Daoy (cell line): ENCODE measurements around a stretch of chr20.

DNA sequence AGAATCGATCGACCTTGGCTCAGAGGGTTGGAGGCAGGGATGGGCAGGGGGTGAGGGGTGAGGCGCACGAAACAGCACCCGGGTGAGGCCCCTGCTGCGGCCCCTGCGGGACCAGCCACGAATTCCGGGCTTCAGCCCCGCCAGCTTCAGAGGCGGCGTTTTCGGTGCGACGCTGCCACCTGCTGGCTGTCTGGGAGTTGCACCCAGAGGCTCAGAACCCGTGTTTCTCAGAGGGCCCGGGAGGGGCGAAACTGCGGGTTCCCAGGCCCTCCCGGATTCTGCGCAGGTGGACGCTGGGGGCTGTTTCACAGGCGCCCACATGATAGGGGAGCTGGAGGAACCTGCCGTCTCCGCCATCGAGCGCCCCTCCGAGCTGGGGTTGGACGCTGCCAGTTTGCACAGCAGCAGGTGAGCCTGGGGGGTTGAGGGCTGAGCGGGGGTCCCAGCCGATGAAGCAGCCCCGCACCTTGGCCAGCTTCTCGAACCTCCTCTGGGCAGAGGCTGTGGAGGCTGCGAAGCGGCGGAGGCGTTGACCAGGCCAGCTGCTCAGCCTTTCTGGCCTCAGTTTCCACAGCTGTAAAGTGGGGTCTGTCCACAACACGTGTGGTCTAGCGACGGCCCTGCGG is 2.4 kb upstream of the BHLHE23 start:
- RAMPAGE, long total RNA = no peak

DNA sequence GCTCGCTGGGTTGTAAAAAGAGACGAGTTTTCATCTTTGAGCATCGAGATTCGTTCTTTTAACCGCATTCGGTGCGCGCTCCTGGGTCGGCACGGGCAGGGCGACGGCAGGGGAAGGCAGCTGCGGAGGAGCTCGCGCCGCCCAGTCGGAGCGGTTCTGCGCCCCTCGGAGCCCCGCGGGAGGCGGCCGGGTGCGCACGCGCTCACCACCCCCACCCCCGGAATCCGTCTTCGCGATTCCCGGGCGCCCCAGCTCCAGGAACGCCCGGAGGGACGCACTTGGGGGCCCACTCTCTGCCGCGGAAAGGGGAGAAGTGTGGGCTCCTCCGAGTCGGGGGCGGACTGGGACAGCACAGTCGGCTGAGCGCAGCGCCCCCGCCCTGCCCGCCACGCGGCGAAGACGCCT is 37.9 kb downstream of the YTHDF1 start:
- RAMPAGE, long total RNA = no peak

DNA sequence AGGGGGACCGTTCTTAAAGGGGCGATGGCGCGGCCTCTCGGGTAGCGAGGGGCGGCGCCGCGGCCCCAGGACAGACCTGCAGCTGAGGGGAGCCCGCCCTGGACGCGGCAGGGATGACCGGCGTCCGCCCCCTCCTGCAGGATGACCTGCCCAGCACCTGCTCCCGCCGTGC is 295 bp upstream of the NKAIN4 start:
- RAMPAGE, long total RNA = no peak

- RAMPAGE, long total RNA = no peak
These were observed 3.1 kb upstream of the CHRNA4 start for GRCh38 chr20:63364199-63364671.

- RAMPAGE, long total RNA = no peak
These were observed 55.5 kb upstream of the CHRNA4 start for GRCh38 chr20:63416464-63417256.

- RAMPAGE, long total RNA = no peak
These were observed 2.8 kb downstream of the EEF1A2 start for GRCh38 chr20:63495804-63496683.

- RAMPAGE, long total RNA = no peak
These were observed 8.4 kb downstream of the HELZ2 start for GRCh38 chr20:63565410-63566231.

GRCh38 chr20:63602829-63603284 is 24.0 kb downstream of the GMEB2 start:
- RAMPAGE, long total RNA = no peak

DNA sequence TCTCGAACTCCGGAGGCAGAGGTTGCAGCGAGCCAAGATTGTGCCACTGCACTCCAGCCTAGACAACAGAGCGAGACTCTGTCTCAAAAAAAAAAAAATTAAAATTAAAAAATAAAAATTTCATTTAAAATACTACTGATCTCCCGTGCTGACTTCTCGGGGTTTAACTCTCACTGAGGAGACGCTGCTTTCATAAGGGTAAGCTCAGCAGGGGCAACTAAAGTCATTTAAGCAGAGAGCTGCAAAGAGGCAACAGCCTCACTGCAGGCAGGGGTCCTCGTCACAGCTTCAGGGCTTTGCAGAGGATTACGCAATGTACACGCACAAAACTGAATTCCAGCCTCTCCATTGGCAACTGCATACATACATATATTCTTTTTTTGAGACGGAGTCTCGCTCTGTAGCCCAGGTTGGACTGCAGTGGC is 2.5 kb downstream of the GMEB2 start:
- RAMPAGE, long total RNA = no peak

DNA sequence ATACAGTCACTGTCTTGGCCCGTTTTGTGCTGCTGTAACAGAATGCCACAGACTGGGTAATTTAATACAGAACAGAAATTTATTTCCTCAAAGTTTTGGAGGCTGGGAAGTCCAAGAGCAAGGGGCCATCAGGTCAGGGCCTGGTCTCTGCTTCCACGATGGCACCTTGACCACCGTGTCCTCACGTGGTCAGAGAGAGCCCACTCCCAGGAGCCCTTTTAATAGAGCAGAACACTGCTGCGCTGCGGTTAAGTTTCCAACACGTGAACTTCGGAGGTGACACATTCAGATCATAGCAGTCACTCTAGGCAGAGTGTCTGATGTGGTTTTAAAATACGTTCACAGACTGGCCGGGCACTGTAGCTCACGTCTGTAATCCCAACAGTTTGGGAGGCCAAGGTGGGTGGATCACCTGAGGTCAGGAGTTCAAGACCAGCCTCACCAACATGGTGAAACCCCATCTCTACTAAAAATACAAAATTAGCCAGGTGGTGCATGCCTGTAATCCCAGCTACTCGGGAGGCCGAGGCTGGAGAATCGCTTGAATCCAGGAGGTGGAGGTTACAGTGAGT is 8.9 kb upstream of the GMEB2 start:
- RAMPAGE, long total RNA = no peak

DNA sequence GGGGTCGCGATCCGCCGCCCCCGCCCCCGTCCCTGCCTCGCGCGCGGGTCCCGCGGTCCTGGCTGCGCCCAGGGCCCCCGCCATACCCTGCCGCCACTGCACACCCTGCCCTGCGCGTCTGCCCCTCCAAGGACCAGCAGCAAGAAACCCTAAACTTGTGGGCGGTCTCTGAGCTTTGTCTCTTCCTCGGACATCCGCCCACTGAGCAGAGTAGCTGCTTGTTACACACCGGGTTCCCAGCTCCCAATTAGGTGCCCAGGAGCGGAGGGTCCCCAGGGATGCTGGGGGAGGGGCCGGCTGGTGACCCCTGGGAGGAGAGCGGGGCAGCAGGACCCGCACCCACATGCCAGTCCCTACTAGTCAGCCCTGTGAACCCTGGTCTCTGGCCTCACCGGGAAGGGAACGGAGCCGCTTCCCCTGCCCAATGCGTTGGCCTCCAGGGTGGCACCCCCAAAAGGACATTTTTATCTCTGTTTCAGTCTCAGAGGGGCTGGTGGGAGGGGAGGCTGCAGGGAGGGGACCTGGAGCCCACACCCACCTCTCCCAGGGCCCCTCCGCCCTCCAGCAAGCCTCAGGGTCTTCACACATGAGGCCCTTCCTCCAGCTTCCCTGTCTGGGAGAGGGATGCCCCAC is 10.6 kb downstream of the STMN3 start:
- RAMPAGE, long total RNA = no peak

DNA sequence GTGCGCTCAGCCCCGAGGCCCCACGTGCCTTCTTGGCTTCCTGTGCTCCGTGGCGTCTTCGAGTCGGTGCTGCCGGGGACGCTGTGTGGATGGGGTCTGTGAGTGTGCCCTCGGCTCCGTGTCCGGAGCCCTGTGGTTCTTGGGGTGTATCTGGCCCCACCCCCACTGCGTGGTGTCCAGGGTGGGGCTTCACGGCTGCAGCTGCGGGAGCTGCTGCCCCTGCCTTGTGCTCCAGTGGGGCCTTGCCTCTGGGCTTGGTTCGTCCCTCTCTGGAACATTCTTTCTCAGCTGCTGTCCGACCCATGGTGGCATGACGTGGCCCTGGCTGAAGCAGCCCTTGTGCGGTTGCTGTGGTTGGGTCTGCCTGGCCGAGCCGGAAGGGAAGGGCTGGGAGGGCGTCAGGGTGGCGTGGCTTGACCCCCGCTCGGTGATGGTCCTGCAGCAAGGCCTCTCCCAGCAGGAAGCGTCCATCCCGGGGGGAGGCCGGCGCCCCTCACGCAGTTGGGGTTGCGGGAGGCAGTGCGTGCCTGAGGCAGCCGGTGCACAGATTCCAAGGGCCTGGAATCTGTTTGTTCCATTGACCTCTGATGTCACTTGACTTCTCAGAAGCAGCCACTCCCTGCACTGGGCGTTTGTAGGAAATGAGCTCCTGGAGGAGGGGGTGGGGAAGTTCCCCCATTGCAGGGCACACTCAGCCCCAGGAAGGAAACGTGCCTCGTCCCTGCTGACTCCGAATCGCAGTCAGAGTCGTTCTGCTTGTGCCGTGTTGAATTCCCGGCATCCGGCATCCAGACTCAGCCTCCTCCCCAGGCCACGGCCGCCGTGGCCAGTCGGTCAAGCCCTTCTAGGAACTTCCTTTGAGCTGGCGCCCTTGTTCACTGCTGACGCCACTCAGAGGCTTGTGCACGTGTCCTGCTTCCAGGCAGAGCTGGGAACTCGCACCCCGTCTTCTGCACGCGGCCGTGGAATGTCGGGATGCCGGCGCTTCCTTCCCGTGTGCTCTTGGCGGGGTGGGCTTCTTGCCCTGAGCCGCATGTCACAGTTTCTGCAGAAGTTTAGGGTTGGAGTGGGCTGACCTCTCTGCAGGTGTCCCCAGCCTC is 9.8 kb upstream of the TNFRSF6B start:
- RAMPAGE, long total RNA = no peak

DNA sequence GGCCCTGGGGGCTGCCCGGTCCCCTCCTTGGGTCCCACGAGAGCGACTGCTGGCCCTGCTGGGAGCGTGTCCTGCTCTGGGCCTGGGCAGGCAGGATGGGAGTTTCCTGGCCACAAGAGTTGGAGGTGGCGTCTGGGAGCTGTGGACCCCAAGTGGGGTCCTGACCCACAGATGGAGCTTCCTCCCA is 7.3 kb upstream of the TNFRSF6B start:
- RAMPAGE, long total RNA = no peak

DNA sequence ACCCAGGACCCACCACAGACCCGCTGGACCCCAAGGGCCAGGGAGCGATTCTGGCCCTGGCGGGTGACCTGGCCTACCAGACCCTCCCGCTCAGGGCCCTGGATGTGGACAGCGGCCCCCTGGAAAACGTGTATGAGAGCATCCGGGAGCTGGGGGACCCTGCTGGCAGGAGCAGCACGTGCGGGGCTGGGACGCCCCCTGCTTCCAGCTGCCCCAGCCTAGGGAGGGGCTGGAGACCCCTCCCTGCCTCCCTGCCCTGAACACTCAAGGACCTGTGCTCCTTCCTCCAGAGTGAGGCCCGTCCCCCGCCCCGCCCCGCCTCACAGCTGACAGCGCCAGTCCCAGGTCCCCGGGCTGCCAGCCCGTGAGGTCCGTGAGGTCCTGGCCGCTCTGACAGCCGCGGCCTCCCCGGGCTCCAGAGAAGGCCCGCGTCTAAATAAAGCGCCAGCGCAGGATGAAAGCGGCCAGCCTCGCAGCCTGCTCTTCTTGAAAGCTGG is 887 bp upstream of the SLC2A4RG start:
- RAMPAGE, long total RNA = no peak

DNA sequence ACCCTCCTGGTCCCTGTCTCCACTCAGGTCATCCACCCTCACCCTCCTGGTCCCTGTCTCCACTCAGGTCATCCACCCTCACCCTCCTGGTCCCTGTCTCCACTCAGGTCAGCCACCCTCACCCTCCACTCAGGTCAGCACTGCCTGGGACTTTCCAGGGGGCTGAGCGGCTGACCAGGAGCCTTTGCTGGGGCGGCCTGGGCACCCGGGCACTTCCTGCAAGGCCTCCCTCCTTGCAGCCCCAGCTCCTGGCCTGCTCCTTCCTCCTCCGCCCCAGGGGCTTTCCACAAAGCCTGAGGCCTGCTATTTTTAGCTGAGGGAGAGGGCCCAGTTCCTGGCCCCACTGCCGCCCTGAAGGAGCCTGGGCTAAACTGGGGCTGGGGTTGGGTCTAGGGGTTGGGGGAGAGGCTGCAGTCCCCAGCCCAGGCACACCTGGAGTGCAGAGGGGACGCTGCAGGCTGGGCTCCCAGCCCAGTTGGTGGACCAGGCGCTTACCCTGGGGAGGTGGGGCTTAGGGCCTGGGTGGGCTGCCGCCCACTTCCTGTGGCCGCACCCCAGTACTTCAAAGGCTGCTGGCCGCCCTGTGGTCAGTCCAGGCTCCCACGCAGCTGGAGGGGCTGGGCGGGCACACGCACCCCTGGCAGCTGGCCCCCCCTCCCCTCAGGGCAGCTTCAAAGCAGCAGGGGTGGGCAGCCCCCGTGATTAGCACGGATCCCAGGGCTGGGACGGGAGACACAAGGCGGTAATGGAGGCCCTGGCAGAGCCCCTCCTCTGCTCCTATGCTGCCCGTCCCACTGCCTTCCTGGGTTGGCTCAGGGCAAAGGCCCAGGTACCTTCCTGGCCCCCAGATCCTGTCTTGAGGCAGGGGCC is 7.2 kb upstream of the ABHD16B start:
- RAMPAGE, long total RNA = no peak

- RAMPAGE, long total RNA = no peak
These were observed 1.7 kb upstream of the TPD52L2 start for GRCh38 chr20:63863321-63863744.

DNA sequence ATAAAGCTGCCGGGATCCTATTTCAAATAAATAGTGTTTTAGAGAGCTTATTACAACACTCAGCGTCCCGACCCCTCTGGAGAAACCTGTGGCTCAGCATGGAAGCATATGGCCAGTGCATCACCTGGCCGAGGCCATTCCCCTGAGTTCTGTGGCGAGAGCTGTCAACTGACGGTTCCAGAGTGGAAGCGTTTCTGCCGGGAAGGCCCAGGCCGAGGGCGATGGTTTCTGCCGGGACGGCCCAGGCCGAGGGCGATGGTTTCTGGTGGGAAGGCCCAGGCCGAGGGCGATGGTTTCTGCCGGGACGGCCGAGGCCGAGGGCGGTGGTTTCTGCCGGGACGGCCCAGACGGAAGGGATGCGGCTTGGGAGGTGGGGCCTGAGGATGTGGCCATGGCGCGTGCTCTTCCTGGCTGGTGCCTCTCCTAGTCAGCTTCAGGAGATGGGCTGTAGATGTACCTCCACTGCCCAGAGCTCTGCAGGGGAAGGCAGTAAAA is 12.6 kb downstream of the TPD52L2 start:
- RAMPAGE, long total RNA = no peak

- RAMPAGE, long total RNA = no peak
These were observed 2.5 kb downstream of the SOX18 start for GRCh38 chr20:64046936-64047258.

GRCh38 chr20:64050378-64050911 is 1.0 kb upstream of the SOX18 start:
- RAMPAGE, long total RNA = no peak

DNA sequence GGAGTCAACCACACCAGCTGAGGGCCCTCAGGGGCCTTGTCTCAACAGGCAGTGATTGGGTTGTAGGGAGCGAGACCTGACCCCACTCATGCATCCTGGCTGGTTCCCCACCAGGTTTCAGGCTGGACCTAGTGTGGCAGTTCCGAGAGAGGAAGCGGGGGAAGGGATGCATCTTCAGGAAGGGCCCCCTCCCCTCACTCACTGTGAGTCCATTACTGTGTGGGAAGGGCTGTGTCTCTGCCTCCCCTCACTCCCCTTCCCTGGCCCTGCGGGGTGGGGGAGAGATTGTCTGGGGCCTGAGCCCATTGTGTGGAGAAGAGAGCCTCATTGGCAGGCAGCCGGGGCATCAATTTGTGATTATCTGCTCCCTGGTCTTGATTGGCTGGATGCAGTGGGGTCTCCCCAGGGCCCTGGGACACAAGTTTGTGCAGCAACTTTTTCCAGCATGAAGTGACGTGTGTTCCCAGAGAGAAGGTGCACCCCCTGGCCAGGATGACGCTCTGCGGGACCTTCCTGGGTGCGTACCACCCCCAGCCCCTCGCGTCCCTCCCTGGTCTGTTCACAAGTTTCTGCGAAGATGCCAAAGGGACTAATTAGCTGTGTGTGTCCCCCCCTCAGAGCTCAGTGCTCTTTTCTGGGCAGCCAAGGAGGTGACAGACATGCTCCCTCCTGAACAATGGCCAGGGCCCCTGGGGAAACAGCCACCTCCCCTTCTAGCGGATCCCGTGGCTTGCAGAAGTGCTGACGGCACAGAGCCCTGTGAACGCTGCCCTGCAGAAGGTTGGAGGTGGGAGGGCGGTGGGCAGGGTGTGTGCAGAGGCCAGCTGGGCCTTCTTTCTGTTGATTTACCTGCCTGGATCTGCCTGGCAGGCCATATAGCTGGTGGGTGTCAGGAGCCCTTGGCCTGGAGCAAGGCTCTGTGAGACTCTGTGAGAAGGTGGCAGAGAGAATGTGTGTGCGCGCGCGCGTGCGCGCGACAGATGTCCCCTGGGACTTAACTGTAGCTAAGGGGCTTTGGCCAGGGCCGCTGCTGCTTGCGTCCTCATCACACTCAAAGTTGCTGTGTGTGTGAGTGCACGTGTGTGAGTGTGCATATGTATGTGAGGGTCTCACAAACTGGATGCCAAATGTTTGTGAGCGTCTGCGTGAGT is 3.8 kb upstream of the MYT1 start:
- RAMPAGE, long total RNA = no peak